Skeletal muscle cell (primary cell): ENCODE measurements around the genes DELE1, GNPDA1 and NDFIP1.

DNA sequence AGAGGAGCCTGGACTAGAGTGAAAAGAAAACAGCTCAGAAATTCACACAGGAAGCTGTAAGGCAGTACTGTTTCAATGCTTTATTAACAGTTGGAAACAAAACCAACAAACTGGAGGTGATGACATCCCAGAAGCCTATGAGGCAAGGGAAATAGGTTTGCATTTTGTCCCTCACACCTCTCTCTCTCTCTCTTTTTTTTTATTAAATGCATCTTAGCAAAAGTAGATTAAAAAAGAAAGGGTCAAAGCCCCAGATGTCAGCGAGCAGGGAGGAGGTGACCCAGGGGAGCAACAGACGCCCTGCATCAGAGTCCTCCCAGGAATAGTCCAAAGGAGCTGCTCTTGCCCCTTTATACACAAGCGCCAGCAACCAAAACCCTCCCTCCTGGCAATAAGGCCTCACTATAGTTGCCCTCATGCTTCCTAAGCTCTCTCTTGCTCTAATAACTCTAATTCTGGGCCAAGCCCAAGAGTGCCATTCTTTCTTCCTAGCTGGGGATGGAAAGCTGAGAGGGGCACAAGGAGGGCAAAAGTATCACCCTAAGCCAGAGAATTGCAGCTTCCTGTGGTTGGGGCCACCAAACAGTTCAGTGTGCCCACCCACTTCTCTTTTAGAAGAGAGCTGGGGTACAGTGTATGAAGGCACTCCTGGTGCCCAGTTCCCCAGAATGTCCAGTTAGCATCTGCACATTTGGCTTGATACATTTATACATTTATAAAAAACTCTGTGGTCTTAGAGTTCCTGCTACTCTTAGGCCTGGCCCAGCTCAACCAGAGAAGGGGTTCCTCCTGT lies 26.3 kb downstream of the PCDHGC5 start:
- RRBS = no CpG with 5 or more reads among the region's 3 CpGs

GRCh38 chr5:141528106-141529078 lies 39.5 kb downstream of the PCDHGC5 start:
- RRBS = no CpG with 5 or more reads among the region's 12 CpGs

DNA sequence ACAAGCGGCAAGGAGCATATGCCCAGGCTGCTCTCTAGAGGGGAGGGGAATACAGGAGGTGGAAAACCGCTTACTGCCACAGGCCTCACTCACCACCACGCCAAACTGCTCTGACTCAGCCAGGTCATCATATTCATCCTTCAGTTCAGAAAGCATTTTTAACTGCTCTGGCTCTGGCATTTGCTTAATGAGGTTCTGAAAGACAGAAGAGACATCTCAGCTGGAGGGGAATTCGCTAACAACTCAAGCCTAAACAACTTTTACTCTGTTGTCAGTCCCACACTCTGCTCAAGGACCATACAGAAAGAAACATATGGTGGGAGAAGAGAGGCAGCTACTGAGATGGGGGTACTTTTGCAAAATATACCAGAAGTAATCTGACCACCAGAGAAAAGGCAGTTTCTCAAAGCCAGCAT lies 40.2 kb downstream of the PCDHGC5 start:
- RRBS = no CpG with 5 or more reads among the region's 4 CpGs

- RRBS = no CpG with 5 or more reads among the region's 3 CpGs
Observed at GRCh38 chr5:141590822-141591516, 27.8 kb downstream of the DIAPH1 start.

DNA sequence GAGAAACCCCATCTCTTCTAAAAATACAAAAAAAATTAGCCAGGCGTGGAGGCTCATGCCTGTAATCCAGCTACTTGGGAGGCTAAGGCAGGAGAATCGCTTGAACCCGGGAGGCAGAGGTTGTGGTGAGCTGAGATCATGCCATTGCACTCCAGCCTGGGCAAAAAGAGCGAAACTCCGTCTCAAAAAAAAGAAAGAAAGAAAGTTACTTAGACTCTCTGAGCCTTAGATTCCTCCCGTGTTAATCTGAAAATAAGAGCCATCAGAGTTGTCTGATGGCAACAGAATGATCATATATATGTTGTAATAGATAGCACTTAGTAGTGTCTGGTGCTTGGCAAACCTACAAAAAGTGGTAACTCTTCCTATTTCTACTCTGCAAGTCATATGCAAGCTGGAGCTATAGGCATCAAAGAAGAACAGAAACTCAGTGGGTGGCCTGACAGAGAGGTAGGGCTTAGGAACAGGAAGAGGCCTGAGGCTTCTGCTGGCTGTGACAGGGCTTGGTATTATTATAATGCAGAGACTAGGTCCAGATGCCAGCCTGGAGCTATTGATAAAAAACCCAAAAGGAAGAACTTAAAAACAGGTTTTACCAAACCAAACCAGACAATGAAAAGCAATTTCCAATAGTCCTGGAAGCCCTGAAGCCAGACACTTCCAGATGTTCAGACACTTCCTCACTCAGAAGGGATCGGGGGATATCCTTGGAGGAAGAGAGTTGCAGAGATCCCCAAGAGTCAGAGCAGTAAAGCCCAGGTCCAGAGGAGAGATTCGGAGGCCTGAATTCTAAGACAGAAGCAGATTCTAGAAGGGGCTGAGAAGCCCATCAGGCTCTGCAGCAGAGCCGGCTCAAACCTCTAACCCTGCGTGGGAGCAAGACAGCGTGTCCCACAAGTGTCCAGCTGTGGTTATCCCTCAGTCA lies 4.4 kb upstream of the DIAPH1 start:
- RRBS = no CpG with 5 or more reads among the region's 11 CpGs

- RRBS = no CpG with 5 or more reads among the region's 9 CpGs
Observed at GRCh38 chr5:141625520-141626304, 6.9 kb upstream of the DIAPH1 start.

DNA sequence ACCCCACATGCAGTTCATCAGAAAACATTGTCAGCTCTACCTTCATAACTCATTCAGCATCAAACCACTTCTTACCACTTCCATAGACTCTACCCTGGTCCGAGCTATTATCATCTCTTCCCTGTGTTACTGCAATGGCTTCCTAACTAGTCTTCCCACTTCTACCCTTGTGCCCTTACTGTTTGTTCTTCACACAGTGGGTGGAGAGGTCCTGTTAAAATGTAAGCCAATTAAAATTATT lies 22.7 kb upstream of the ARAP3 start:
- RRBS = no CpG with 5 or more reads among the region's 1 CpG

GRCh38 chr5:141822038-141822735 lies 56.0 kb downstream of the PCDH1 start:
- RRBS = 50% methylated on average over 1 of the region's 4 CpGs

GRCh38 chr5:141841103-141842294 lies 36.7 kb downstream of the PCDH1 start:
- RRBS = 11% methylated on average over 3 of the region's 16 CpGs

- RRBS = 3% methylated on average over 13 of the region's 44 CpGs
Observed at GRCh38 chr5:141876786-141877735, 1.1 kb downstream of the PCDH1 start.

DNA sequence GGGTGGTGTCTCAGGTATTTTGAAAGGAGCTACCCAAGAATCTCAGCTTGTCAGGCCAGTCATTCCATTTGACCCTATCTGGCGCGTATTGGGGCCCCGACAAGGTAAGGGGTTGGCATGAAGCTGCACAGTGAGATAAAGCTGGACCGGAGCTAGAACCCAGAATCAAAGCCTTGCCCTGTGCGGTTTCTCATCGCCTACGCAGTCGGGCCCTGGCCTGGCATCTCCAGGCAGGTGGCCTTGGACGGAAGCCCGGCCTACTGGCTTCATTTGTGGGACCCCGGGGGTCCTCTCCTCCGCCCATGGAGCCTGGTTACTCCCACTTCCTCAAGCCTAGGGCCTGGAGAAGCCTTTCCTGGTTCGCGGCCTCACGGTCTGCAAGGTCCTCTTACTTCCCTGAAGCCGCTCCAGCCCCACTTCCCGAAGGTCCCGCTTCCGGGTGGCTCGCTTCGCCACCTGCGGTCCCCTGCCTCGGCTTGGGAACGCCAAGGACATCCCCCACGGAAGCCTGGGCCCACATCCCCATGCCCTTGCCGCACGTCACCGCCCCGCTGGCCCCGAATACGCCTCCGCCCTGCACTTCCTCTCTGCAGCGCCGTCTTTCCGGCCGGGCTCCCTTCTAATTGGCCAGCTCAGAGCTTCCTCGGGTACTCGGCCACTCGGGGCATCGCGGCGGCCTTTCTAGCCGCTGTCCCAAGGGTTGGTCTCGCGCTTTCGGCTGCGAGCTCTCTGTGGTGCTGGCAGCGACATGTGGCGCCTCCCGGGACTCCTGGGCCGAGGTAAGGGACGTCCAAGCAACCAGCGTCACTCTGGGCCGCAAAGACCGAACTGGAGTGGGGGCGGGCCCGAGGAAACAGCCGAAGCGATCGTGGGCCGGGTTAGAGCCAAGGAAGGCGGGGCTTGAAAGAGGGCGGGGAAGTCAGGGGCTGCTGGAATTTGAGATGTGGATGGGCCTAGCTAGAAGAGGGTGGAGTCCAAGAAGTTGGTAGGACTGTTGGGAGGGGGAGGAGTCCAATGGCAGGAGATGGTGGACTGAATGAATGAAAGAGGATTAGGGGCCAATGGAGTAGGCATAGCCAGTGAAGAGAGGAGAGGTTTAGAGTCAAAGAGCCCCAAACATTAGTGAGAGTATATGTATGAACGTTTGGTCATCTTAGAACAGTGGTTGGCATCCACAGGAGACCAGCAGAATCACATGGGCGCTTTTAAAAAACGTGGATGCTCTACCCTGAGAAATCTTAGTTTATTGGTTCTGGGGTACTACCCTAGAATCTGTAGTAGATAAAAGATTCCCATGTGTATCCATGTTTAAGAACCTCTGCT lies at the start of gene DELE1:
TSS of gene DELE1 (plus strand) at position 678 of the 1,323 bp plus-strand sequence.
- RRBS = no CpG with 5 or more reads among the region's 66 CpGs

DNA sequence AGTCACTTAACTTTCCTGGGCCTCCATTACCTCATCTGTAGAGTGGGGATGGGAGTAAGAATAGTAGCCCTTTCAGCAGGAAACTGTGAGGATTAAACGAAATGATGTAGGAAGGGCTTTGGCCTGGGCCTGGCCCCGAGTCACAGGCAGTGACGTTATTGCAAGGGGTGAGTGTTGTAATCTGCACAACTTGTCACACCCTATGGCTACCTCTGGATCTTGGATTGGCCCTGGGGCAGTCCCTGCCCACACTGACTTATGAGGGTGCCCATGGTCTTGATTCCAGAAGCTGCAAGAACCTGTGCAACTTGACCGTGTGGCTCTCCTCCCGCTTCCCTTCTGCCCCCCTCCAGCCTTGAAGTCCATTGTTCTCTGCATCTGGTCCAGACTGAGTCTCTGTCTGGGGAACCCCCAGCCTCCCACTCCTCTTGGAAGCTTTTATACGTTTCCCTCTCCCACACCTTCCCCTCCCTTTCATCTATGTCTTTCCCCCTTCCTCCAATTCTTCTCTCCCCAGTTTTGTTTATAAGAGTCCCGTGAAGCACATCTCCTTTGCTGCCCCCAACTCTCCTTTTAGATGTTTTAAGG lies 818 bp upstream of the PCDH12 start:
- RRBS = no CpG with 5 or more reads among the region's 7 CpGs

- RRBS = no CpG with 5 or more reads among the region's 10 CpGs
Observed at GRCh38 chr5:141996879-141997613, 15.8 kb downstream of the GNPDA1 start.

- RRBS = under 1% methylated on average over 31 of the region's 38 CpGs
Observed at GRCh38 chr5:142012918-142013228, at the start of gene GNPDA1. Gene GNPDA1, minus strand, starts transcription at chr5:142013027.

DNA sequence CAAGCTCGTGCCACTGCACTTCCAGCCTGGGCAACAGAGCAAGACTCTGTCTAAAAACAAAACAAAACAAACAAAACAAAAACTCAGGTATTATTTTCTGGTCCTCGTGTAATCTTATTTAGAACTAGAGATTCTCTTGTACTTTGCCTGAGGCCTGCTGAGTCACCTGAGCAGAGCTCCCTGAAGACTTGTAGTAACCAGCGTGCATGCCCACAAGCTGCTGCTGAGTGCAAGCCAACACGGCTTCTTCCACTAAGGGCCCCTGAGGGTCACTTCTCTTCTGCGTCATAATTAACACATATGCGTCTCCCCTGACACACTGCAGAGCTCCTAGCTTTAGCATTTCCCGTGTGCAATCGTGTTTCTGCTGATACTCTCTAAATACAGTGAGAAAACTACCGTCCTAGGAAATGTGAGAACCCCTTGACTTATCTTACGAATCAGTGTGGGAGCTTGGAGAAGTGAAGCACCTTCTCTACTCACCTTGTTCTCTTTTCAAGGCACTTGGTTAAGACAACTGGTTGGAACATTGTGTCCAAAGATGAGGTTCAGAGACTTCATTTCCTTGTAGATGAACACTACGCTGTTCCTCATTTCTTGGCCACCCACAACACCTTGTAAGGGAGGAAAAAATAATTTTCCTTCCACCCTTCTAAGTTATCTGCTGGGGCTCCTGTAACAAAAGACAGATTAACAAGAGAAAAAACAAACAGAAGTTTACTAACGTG lies 10.8 kb upstream of the NDFIP1 start:
- RRBS = no CpG with 5 or more reads among the region's 12 CpGs

- RRBS = no CpG with 5 or more reads among the region's 4 CpGs
Observed at GRCh38 chr5:142104475-142105016, 4.0 kb upstream of the NDFIP1 start.

- RRBS = under 1% methylated on average over 25 of the region's 96 CpGs
Observed at GRCh38 chr5:142108719-142109747, at the start of gene NDFIP1. Gene NDFIP1, plus strand, starts transcription at chr5:142108779.

GRCh38 chr5:142109748-142110035 lies 1.1 kb downstream of the NDFIP1 start:
- RRBS = no CpG with 5 or more reads among the region's 7 CpGs

- RRBS = no CpG with 5 or more reads among the region's 2 CpGs
Observed at GRCh38 chr5:142153184-142153663, 44.6 kb downstream of the NDFIP1 start.

- RRBS = no CpG with 5 or more reads among the region's 10 CpGs
Observed at GRCh38 chr5:142166328-142166936, 57.9 kb downstream of the NDFIP1 start.